Occipital lobe (tissue), 2 donors: ENCODE data around the gene NUP214.

GRCh38 chr9:130053190-130053493 is 564 bp upstream of the GPR107 start:
- RAMPAGE, long total RNA, result no peak

- RAMPAGE, long total RNA, result no peak
Observed at GRCh38 chr9:130133167-130133584, 39.0 kb upstream of the NCS1 start.

GRCh38 chr9:130137012-130137492 is 35.2 kb upstream of the NCS1 start:
- RAMPAGE, long total RNA, result no peak

- RAMPAGE, long total RNA, result no peak
Observed at GRCh38 chr9:130174824-130175439, 2.7 kb downstream of the NCS1 start.

GRCh38 chr9:130220431-130220920 is 45.1 kb upstream of the HMCN2 start:
- RAMPAGE, long total RNA, result no peak

DNA sequence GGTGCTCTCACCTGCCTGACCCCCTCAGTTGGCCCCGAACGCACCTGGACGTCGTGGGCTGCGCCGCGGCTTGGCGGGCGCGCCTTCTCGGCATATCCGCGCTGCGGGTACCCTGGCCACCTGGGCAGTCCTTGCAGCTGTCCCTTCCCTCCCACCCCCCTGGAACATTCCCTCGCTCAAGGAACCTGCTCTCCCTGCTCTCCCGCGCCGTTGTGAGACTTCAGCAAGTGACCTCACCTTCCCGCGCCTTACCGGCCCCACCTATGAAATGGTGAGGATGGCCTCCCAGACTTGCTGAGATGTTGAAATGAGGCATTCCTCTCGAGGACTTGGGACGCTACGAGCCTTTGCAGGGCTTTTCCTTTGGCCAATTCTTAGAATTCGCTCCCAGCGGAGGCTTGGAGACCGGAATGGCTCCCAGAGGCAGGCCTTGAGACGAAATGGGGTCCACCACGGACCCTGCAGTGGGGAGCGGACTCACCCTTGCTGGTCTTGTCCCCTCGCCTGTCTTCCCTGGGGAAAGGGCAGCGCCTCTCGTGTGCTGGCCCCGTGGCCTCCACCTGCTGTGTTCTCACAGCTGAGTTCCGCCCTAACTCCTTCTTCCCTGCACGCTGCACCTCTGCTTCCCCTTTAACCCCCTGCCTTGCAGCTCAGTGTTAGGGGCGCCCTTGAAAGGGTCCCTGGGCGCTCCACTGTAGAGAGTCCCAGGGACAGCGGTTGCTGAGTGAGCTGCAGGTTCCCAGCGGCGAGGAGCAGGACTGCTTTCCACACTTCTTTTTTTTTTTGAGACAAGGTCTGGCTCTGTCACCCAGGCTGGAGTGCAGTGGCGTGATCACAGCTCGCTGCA is 842 bp downstream of the HMCN2 start:
- RAMPAGE, long total RNA, result no peak

GRCh38 chr9:130354189-130354579 is 88.6 kb downstream of the HMCN2 start:
- RAMPAGE, long total RNA, result no peak

- RAMPAGE, long total RNA, result no peak
Observed at GRCh38 chr9:130451617-130452368, 7.0 kb downstream of the ASS1 start.

DNA sequence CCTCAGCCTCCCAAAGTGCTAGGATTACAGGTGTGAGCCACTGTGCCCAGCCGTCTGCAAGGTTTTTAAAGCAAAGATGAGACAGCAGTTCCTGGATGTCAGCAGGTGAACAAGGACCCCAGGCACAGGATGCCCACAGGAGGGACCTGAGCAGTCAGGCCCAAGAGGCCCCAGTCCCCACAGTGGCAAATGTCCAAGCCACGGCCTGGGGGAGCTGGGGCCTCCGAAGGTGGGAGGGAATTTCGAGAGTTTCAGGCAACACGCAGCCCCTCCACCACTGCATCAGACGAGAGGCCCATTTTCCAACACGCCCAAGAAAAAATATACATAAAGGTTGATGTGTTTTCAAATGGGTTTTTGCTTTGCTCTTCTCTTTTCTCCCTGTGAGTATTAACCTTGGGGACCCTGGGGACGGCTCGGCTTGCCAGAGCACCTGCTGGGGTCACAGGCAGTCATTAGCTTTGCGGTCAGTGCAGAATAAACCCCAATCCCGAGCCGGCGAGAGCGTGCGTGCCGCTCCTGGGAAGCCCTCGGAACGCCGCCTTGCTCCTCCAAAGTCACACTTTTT is 31.3 kb downstream of the ASS1 start:
- RAMPAGE, long total RNA, result no peak

GRCh38 chr9:130549116-130549553 is 30.2 kb upstream of the FUBP3 start:
- RAMPAGE, long total RNA, result no peak

DNA sequence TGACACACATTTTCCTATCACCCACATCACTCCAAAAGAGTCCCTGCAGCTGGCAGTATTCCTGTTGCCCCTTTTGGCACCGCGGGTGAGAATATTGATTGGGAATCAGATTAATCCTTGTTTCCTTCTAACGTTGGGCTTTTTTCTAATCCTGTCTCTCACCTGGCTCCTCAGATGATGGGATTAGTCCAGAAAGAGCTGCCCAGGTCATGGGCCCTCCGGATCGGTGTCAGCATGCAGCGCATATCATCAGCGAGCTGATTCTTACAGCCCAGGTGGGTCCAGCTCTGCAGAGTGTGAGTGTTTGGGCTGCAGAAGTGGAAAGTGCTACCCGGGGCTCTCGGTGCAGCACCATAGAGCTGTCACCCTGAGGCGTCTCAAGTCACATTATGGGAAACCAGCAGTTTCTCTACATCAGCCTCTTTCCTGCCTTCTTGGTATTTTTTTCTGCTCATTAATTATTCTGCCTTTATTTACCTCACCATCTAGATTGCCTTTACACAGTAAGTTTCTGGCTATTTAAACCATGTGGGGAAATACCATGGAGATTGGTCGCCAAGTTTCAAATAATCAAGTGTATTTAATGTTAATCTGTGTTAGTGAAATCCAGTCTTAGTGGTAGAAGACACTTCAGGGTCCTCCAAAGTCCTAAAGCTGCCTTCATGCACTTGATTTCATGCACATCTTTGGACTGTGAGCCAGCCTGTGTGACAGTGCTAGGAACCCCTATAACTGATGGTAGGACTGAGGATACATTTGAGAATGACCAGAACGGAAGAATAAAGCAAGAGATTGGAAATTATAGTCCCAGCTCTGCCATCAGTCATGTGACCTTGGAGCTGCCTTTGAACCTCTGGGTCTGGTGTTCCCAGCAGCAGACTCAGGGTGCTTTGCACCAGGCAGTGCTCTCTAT is 40.7 kb upstream of the PRDM12 start:
- RAMPAGE, long total RNA, result no peak

- RAMPAGE, long total RNA, result no peak
Observed at GRCh38 chr9:130755566-130756081, 62.0 kb downstream of the EXOSC2 start.

GRCh38 chr9:130879653-130880324 is 16.8 kb downstream of the QRFP start:
- RAMPAGE, long total RNA, result no peak

GRCh38 chr9:130885276-130886432 is 11.0 kb downstream of the QRFP start:
- RAMPAGE, long total RNA, result no peak

- RAMPAGE, long total RNA, result no peak
Observed at GRCh38 chr9:131125081-131125747, at the start of gene NUP214. NUP214 (plus strand) TSS chr9:131125586.

DNA sequence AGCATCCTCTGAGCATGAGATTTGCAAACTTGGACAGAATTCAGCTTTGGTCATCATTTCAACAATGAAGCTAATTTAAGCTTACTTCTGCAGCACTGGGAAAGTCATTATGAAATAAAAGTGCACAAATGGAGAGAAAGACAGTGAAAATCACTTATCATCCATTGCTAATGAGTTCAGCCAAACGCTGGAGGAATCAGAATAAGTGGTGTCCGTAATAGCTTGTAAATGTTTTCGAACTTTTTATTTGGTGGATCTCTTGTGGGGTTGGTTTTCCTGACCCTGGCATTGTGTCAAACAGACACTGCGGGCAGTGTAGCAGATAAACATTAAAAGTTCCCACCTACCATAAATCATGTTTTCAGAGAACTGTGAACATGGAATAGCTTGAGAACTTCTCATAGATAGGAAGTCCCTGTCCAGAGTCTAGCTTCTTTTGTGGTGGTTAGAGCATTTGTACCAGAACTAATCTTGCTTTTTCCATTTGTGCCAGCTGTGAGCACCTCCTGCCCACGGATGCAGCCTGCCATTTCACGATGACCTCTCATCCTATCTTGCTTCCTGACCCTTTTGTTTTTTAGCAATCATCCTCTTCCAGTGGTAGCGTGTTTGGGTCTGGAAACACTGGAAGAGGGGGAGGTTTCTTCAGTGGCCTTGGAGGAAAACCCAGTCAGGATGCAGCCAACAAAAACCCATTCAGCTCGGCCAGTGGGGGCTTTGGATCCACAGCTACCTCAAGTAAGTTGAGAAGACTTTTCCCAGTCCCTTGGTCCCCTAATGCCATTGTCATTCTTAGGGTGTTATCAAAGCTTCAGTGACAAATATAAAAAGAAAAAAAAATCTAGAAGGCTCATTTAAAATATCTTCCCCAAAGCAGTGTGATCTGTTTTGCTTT is 61.4 kb downstream of the FAM78A start:
- RAMPAGE, long total RNA, result no peak

DNA sequence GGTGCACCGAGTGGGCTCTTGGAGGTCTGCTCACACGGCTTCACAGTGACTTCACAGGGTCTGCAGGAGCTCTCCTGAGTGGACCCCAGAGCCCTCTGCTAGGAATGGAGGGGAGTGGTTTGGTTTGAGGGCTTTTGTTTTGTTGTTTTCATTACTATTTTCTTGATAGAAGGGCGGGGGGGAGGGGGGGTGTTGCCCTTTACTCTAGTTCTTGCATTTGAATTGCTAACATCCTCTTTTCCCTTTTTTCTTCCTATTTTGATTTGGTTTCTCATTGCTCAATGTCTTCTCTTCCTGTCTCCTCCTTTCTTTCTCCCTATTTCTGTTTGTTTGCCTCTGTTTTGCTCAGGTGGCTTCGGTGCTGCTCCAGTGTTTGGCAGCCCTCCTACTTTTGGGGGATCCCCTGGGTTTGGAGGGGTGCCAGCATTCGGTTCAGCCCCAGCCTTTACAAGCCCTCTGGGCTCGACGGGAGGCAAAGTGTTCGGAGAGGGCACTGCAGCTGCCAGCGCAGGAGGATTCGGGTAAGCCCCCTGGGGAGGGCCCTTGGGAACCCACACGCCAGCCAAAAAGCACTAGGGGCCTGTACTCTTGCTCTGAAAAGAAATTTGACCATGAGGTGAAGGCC is 48.4 kb downstream of the FAM78A start:
- RAMPAGE, long total RNA, result no peak

- RAMPAGE, long total RNA, result no peak
Observed at GRCh38 chr9:131234689-131235123, 41.6 kb downstream of the FAM78A start.

DNA sequence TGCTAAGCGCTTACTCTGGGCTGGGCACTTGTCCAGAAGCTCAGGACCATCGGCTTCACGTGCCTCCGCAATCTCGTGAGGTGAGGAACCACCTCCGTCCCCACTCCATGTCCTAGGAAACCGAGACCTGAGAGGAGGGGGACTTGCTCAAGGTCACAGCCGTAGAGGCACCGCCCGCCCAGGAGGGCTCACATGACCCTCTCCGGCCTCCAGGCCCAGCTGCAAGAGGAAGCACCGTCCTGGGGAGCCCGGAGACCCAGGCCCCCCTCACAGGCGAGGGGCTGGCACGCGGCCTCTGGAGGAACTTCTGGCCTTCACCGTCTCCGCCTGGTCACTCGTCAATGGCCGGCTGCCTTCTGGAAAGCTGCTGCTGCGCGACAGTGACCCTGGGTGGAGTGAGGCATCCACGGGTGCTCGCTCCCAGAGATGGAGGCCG is 24.2 kb downstream of the FAM78A start:
- RAMPAGE, long total RNA, result no peak

DNA sequence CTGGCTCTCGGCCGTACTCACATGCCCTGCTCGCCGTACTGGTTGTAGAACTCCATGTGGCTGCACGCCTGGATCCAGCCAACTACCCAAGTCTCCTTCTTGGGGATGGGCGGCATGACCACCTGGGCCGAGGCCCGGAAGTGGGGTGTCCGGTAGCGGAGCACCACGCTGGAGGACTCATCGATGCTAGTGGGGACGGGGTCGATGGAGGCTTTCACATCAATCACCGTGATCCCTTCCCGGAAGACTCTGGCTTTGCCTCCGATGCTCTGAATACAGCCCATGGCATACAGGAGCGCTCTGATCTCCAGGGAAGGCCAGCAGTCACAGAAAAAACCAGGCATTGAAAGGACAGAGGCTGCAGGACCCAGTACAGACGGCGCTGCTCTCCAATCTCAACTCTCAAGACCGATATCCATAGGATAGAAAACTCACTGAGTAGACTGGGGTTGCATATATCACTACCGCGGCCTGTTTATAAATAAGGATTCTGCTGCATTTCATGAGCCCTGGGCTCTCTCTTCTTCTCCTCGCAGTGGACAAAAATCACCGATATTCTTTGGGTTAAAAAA is 388 bp downstream of the FAM78A start:
- RAMPAGE, long total RNA, result no peak